NT2/D1 (cell line): ENCODE measurements around a stretch of chr6.

DNA sequence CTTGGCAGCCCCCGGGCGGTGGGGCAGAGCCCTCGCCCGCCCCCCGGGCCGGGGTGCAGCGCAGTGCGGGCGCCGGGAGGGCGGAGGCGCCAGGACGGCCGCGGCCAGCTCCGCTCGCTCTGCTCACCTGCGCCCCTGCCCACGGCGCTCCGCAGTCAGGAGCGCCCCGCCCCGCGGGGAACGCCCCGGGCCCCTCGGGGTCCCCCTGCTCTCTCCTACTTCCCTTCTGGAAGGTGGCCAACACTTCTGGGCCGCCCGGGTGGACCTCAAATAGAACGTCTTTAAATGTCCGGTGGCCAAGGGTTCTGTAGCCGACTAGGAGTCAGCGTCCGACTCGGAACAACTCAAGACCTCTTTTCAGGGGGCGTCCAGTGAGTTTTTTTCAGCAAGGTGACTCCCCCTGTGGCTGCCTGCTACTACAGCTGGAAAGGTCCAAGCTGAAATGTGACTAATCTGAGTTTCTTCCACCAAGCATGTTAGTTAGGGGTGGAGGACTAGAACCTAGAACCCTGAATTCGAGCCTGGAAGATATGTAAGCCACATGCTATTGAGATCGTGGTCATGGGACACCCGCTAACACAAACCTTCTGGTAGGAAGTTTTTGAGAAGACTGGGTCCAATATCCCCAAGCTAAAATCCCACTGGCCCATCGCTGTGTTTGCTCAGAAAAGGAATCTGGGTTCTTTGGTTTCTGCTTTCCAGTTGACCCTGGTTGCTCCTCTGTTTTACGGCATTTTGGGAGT lies 80.0 kb upstream of the CCDC28A start:
- RRBS, 2 experiments = under 1 to 3% methylated on average over 3 to 15 of the region's 42 CpGs

DNA sequence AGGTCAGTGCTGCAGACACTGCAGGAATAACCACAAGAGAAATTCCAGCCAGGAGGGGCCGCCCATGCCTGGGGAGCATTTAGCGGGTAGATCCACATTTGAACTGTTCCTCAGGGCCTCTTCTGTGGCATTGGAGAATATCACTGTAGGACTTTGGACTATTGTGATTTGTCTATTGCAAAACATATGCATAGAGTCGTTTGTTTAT lies 49.5 kb upstream of the CCDC28A start:
- RRBS, 2 experiments = no CpG with 5 or more reads among the region's 3 CpGs

DNA sequence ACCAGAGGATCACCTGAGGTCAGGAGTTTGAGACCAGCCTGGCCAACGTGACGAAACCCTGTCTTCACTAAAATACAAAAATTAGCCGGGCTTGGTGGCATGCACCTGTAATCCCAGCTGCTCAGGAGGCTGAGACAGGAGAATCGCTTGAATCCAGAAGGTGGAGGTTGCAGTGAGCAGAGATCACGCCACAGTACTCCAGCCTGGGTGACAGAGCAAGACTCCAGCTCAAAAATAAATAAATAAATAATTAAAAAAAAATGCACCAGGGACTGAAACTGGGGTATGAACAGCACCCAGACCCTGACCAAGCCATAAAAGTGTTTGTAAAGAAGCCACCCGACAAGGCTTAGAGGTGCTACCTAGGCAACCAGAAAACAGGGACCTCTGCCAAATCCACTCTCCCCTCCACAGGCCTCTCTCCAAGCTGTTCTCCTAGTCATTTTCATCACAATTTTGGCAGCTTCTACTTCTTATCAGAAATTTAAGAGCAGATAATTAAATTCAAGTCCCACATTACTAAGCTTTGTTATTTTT lies 37.8 kb downstream of the ECT2L start:
- RRBS, 2 experiments = no CpG with 5 or more reads among the region's 6 CpGs

- RRBS, 2 experiments = no CpG with 5 or more reads among the region's 9 CpGs
These were observed 42.7 kb downstream of the REPS1 start for GRCh38 chr6:138945193-138945825.

DNA sequence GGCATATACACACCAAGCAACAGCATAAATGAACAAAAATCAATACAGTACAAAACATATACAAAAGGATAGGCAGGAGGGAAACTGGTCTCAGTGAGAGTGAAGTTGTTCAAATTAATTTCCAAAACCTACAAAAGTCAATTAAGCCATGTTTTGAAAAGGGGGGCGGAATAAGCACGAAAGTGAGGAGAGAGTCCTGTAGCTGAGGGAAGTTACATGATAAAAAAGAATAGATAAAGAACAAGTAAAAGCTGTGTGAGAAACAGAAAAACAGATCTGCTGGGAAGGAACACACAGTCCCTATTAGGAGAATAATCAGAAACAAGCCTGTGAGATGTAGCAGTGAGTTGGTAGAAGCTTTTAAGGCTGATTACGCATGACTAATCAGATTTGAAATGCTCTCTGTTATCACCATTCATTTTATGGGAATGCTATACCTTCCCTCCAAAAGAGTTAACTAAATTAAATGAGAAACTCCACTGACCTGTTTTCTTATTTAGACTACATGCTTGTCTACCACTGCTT lies 15.9 kb downstream of the REPS1 start:
- RRBS, 2 experiments = no CpG with 5 or more reads among the region's 3 CpGs

- RRBS, 2 experiments = no CpG with 5 or more reads among the region's 11 CpGs
These were observed 809 bp upstream of the ABRACL start for GRCh38 chr6:139027604-139028268.

GRCh38 chr6:139166055-139166742 lies 31.3 kb downstream of the HECA start:
- RRBS, 2 experiments = no CpG with 5 or more reads among the region's 25 CpGs

- RRBS, 2 experiments = no CpG with 5 or more reads among the region's 10 CpGs
These were observed 36.9 kb downstream of the HECA start for GRCh38 chr6:139171688-139172173.

DNA sequence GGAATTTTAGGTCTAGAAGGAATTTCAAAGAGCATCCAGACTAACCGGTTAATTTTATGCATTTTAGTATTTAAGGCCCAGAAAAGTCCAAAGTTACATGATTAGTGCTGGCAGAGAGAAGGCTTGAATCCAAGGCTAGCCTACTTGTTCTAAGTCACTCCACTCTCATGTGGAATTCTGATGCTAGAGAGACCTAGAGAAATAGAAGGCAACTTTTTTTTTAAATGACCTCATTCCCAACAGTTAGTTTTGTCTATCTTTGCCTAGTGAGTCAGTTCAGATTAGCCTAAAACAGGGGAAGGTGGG lies 13.7 kb downstream of the TXLNB start:
- RRBS, 2 experiments = no CpG with 5 or more reads among the region's 1 CpG

DNA sequence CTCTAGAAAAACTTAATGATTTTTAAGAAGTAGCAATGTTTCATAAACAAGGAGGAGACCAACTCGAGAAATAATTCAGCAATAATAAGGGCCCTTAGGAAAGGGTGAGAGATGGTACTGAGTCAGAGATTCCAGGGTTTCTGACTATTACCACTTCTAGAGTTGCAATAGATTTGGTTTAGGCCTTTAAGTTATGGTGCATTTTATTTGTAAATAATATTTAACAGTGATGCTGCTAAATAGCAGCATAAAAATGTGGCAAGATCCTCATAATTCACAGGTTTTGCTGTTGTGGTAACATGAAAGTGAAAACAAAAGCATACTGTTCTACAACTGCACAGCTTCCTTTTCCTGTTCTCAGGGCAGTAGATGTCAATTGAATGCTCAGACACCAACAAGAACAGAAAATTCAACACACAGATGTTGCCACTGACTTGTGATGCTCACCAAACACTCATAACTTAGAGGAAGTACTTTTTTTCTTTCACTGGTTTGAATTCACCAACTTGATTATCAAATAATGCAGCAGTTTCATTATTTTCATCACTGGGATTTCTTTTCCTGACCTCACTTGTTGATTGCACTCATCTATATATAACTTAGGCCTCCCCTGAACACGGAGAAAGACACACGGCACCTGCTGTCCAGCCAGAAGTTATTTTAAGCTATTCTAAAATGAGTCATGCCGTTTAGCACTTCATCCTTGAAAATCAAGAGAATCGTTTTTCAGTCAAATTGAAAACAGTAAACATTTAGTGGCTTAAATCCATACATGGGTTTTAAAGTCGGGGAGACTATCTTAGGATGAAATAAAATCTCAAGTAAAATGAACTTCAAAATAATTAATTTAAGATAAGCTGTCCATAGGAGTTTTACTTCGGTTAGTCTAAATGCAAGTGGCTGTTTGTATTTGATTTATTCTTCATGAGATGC lies 1.0 kb downstream of the TXLNB start:
- RRBS, 2 experiments = no CpG with 5 or more reads among the region's 7 CpGs

DNA sequence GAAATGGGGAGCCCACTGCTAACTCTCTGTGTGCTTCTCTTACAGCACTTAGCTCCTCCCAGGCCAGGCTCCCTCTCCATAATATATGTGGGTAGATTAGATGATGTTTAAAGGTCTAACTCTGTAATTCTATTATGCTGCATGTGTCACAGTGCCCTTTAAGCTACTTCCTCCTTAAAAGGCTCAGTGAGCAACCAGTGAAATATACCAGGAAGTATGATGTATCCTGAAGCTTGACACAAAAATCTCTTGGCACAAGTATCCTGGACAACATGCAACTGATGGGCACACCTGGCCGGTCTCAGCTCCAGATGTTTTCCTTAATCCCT lies 59.1 kb upstream of the CITED2 start:
- RRBS, 2 experiments = no CpG with 5 or more reads among the region's 1 CpG

DNA sequence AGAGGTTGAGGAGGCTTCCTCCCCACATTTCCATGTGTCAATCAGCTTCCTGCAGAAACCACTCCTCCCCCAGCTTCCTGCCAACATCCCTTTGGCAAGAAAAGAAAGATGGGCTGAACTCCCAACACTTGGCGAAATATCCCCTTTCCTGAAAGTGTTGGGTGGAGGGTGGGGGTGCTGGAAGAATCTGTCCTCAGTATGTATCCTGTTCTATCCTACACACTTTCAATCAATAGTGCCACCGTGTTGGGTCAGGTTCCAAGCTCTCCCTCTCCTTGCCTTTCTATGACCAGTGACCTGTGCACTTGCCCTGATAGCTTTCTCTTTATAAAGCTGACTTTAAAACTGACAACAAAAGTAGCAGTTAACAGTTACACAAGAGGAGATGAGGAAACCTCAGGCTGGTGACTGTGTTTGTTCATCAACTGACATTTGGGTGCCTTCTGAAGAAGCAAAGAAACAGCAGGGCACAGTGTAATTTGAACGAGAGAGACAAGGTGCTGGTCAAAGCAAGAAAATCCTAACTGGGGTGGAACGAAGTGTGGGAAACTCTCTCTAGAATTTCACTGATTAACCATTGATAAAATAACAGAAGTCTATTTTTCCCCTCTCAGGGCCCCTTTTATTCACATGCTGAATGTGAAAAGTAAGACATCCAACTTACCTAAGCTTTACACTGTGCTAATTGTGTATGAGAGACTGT lies 252.2 kb upstream of the CITED2 start:
- RRBS, 2 experiments = no CpG with 5 or more reads among the region's 4 CpGs

GRCh38 chr6:139748564-139749202 lies 374.2 kb upstream of the CITED2 start:
- RRBS, 2 experiments = no CpG with 5 or more reads among the region's 6 CpGs

DNA sequence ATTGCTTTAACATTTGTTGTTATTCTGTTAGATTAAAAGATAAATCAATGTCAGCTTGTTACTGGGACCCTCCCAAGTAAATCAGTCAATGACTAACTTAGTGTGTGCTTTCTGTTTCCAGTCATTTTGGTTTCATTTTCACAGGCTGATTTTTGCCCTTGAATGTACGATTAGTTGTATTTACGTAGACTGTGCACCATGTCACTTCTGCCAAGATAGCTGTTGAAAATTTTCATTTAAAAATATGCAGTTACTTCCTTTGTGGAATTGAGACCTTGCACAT lies 944.7 kb upstream of the CITED2 start:
- RRBS, 2 experiments = no CpG with 5 or more reads among the region's 2 CpGs

- RRBS, 2 experiments = no CpG with 5 or more reads among the region's 8 CpGs
These were observed 1234.6 kb upstream of the GJE1 start for GRCh38 chr6:140897819-140898813.

DNA sequence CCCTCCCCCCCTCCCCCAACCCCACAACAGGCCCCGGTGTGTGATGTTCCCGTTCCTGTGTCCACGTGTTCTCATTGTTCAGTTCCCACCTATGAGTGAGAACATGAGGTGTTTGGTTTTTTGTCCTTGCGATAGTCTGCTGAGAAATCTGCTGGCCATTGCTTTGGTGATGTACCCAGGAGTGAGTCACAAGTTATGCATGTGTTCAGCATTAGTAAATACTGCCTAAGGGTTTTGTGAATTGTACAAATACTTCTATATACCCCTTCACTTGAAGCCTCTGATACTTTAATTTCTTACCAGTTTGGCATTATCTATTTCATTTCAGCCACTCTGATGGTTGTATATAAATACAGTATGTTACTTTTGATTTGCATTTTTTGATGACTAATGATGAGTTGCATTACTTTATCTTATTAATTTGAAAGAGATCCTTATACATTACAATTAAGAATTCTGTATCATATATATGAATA lies 711.3 kb upstream of the GJE1 start:
- RRBS, 2 experiments = no CpG with 5 or more reads among the region's 4 CpGs

- RRBS, 2 experiments = no CpG with 5 or more reads among the region's 3 CpGs
These were observed 37.3 kb downstream of the VTA1 start for GRCh38 chr6:142184338-142184874.

DNA sequence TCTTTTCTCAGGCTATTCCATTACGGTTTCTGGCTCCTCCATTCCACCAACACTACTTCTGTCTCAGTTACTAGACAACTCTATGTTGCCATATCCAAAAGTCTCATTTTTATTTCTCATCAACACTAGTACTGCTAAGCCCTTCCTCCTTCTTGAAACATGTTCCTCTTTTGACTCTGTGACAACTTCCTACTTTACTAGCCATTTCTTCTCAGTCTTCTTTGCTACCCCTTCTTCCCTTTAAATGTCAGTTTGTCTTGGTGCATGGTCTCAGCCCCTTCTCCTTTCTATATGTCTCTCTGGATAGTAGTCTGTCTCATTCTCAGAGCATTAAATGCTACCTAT lies 7.1 kb upstream of the ADGRG6 start:
- RRBS, 2 experiments = no CpG with 5 or more reads among the region's 1 CpG